Measurements from ENCODE around the gene METTL7A.

DNA sequence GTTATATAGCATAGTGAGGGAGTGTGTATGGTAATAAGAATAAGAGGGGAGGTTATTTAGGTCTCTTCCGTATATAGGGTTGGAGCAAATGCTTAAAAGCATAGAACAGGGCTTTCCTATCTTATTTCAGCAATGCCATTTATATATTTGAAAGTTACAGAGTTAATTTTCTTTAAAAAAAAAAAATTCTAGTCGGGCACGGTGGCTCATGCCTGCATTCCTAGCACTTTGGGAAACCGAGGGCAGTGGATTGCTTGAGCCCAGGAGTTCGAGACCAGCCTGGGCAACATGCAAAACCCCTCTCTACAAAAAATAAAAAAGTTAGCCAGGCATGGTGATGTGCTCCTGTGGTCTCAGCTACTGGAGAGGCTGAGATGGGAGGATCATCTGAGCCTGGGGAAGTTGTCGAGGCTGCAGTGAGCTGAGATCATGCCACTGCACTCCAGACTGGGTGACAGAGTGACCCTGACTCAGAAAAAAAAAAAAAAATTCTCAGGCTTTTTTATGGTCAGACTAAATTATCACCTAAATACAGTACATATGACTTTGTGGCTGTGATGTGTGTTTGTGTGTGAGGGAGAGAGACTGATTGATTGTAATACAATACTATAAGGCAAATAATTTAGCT, 57.6 kb downstream of the DIP2B start:
- PRO-cap: no peak

- PRO-cap: no peak
Measured at GRCh38 chr12:50614237-50614815, 109.5 kb downstream of the DIP2B start.

- PRO-cap: no peak
Measured at GRCh38 chr12:50778719-50779025, 14.8 kb downstream of the ATF1 start.

DNA sequence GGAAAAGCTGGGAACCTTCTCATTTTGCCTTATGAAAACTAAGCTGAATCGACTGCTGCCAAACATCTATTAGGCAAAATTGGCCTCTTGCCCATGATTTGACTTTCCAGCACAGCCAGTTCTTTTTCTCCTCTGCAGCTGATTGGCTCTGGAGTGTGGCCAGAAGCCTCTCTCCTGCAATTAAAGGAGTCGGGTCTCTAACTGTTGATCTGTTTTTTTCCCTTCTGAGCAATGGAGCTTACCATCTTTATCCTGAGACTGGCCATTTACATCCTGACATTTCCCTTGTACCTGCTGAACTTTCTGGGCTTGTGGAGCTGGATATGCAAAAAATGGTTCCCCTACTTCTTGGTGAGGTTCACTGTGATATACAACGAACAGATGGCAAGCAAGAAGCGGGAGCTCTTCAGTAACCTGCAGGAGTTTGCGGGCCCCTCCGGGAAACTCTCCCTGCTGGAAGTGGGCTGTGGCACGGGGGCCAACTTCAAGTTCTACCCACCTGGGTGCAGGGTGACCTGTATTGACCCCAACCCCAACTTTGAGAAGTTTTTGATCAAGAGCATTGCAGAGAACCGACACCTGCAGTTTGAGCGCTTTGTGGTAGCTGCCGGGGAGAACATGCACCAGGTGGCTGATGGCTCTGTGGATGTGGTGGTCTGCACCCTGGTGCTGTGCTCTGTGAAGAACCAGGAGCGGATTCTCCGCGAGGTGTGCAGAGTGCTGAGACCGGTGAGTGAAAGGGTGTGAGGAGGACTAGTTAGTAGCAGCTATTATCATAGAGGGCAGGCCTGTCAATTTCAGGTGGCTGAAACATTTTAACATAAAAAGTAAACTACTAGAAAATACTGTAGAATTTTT, at the start of gene METTL7A:
METTL7A (plus strand) TSS at position 208 of the 858 bp plus-strand sequence.
- PRO-cap: bidirectional peak, plus-strand start at position 711 of the sequence, minus-strand start at position 588 of the sequence

- PRO-cap: no peak
Measured at GRCh38 chr12:50928163-50928907, 3.5 kb downstream of the METTL7A start.

- PRO-cap: no peak
Measured at GRCh38 chr12:51142557-51143479, 30.1 kb downstream of the TFCP2 start.

- PRO-cap: no peak
Measured at GRCh38 chr12:51204251-51204607, 13.6 kb downstream of the POU6F1 start.

- PRO-cap: no peak
Measured at GRCh38 chr12:51308005-51308717, 15.8 kb downstream of the BIN2 start.

DNA sequence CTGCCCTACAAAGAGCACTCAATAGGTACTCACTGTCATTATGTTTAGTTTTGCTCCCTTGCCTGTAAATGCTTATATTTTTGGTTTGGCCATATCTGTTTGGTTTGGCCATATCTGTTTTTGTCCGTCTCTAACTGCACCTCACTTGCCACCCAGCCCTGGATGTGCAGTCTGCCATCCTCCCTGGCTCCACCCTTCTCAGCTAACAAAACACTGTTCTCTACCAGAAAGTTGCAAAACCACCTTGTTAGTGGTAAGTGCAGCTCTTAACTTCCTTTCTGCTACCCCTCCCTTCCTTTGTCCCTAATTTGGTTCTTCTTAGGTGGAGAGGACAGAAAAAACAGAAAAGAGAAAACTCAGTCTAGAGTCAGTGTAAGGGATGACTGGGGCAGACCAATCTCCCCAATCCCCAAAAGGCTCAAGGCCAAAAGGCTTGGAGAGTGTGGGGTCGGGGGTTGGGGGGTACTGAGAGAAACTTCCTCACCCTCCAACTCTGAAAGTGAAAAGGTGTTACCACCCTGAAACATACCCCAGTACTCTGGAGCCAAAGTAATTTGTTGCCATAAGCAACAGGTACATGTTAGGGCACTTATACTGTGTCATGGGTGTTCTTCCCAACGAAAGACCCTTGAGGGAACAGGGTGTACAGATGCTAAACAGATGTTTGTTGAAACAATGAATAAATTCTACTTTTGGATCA, 5.0 kb downstream of the BIN2 start:
- PRO-cap: no peak

GRCh38 chr12:51381145-51381696, 10.0 kb downstream of the GALNT6 start:
- PRO-cap: no peak

DNA sequence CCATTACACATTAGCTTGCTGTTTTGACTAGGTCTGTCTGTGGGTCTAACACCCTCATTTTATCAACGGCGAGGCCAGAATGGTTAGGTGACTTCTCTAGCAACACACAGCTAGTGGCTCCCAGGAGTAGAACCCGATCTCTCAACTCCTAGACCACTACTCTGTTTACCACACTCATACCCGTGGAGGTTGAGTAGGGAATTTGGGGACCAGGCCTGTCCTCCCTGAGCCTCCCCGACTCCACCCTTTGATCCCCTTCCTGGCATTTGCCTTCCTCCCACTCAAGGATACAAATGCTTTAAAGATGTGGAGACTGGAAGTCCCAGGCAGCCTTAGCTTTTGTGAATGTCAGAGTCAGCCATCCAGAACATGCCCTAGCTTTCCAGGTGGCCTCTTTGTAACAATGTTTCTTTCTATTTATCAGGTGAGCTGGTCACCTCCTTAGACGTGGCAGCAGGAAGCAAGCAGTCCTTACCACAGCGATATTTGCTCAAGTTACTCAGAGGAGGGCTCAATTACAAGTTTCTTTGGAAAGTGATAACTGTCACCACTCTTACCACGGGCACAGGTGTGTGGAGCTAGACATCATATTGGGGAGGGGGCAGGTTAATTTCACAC, 5.0 kb downstream of the GALNT6 start:
- PRO-cap: no peak

DNA sequence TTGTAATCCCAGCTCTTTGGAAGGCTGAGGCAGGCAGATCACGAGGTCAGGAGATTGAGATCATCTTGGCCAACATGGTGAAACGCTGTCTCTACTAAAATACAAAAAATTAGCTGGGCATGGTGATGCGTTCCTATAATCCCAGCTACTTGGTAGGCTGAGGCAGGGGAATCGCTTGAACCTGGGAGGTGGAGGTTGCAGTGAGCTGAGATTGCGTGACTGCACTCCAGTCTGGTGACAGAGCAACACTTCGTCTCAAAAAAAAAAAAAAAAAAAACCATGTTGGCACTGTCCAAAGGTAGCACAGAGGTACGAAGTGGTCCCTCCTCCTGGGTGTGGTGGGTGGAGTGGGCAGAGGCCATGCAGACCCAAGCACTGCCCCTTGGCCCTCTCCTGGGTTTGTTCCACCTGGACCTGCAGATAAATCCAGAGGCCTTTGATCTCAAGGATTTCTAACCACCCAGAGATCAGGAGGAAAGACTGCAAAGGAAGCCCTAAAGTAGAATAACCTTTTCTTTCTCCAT, 8.6 kb upstream of the GALNT6 start:
- PRO-cap: no peak

DNA sequence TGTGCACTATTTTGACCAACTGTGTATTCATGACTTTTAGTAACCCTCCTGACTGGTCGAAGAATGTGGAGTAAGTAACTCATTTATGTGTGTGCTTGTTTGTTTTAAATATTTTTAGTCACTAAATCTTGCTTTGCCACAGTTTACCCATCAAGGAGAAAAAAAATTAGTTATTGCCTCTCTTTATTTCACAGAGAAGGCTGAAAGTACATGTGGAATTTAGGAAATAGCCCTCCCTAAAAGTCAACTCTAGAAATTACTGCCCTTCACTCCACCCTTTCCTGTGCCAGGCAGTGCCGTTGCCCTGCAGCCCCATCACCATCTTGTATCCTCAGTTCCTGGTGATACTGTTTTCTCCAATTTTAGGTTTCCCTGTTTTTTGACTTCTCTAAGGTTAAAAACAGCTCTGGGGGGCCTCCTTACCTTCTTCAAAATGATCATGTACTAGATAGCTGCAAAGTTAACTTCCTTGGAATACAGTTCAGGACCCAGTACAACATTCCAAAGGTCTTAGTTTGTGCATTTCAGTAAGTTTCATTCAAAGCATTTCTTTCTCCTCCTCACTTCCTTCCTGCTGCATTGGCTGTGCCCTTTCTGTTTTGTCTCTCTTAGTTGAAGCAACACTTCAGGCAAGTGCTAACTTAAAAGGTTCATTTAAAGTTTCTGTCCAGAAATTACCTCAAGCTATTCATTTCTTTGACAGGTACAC, 95.5 kb downstream of the SCN8A start:
- PRO-cap: no peak

- PRO-cap: no peak
Measured at GRCh38 chr12:51752492-51752778, 62.3 kb downstream of the TMDD1 start.

- PRO-cap: no peak
Measured at GRCh38 chr12:51820037-51820303, 5.2 kb upstream of the TMDD1 start.

GRCh38 chr12:51884548-51884793, 3.4 kb upstream of the ANKRD33 start:
- PRO-cap: no peak

- PRO-cap: no peak
Measured at GRCh38 chr12:51884794-51885142, 3.1 kb upstream of the ANKRD33 start.

- PRO-cap: no peak
Measured at GRCh38 chr12:51910505-51911180, 3.3 kb downstream of the ACVRL1 start.

DNA sequence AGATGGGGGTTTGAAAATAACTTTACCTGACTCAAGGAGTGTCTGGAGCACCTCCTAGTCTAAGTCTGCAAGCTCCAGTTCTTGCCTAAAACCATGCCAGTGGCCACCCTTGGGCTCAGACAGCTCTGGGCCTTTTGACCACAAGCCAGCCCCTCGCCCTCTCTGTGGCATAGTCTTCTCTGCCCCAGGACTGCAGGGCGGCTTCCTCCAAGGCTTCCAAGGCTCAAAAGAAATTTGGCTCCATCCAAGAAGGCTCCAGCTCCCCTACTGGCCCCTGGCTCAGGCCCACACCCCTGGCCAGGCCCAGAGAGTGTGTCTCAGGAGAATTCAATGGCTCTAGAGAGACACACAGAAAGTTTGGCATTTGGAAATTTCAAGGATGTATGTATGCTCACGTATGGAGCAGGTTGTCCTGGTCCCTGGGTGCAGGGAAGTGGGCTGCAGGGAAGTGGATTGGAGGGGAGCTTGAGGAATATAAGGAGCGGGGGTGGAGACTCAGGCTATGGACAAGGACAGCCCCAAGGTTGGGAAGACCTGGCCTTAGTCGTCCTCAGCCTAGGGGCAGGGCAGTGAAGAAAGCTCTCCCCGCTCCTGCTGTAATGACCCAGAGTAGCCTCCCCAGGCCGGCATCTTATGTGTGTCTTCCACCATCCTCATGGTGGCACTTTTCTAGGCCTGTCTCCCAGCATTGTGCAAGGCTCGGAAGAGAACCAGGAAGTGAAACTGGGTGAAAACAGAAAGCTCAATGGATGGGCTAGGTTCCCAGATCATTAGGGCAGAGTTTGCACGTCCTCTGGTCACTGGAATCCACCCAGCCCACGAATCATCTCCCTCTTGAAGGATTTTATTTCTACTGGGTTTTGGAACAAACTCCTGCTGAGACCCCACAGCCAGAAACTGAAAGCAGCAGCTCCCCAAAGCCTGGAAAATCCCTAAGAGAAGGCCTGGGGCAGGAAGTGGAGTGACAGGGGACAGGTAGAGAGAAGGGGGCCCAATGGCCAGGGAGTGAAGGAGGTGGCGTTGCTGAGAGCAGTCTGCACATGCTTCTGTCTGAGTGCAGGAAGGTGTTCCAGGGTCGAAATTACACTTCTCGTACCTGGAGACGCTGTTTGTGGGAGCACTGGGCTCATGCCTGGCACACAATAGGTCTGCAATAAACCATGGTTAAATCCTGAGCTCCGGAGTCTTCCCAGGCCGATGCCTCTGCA, 15.3 kb downstream of the ACVRL1 start:
- PRO-cap: bidirectional peak, plus-strand start at position 730 of the sequence, minus-strand start at position 692 of the sequence

DNA sequence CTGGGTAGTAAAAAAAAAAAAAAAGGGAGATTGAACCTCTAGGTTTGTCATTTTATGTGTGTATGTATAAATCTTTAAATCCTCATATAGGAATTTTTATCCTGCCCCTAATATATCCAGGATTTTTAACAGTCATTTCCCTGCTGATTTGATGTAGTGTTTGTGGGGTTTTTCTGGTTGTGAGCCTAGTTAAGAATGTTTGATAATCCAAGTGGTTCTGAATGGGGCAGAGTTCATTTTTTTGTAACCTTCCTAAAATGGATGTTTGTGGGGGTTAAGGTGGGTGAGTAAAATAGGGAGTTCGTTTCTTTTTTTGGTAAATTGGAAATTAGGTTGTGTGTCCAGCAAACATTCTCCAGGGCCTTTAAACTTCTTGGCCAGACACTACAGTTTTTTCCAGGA, 2.1 kb downstream of the ACVR1B start:
- PRO-cap: no peak